Sigmoid colon (tissue), 4 donors: Measurements from ENCODE around the genes FZD10, PIWIL1, SFSWAP and EP400.

DNA sequence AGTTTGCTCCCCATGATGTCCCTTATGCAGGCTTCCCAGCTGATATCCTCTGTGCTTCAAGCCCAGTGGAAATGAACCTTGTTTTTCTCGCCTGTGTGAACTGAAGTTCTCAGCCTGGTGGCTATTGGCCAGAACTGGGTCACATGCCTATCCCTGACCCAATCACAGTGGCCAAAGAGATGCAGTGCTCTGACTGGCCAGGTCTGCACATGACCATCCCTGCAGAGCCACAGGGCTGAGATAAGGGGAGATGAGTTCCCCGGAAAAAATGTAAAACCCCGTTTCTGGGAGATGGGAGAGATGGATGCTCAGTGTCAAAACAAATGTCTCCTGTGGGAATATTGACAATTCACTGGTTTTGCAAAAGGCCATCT is 34.7 kb upstream of the FZD10 start:
- PRO-cap = no peak
- RAMPAGE, long total RNA, 4 experiments = no peak in any of the 4 experiments

DNA sequence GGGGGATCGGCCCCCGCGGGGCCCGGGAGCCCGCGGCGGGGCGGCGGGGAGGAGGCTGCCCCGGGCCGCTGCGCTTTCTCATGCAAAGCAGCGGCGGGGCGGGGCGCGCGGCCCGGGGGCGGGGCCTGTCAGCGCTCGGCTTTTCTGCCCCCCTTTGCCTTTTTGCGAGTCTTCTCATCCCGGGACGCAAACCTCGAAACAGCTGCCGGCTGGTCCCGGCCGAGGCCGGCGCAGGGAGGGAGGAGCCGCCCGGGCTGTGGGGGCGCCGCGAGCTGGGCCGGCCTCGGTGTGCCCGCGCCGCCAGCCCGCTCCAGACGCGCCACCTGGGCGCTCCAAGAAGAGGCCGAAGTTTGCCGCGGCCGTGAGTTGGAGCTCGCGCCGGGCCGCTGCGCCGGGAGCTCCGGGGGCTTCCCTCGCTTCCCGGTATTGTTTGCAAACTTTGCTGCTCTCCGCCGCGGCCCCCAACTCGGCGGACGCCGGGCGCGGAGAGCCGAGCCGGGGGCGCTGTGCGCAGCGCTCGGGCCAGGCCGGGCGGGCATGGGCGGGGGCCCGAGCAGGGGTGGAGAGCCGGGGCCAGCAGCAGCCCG is at the start of gene FZD10:
Gene FZD10 (plus strand): TSS at position 171 of the 587 bp plus-strand sequence.
- PRO-cap = no peak
- RAMPAGE, long total RNA, 4 experiments = no peak in any of the 4 experiments

DNA sequence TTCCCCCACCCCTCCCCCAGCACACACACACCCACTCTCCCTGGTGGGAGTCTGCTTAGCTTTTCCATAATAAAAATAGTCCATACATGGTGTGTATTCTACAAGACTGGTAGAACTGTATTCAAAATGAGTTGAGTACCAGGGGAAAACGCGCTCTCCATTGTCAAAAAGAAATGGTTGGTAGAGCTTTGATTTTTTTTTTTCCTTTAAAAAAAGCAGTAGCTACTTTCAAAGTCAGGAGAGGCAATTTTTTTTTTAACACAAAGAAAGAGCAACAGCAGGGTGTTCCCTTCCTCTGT is 63.3 kb downstream of the FZD10 start:
- PRO-cap = no peak
- RAMPAGE, long total RNA, 4 experiments = no peak in any of the 4 experiments

- PRO-cap = no peak
- RAMPAGE, long total RNA, 4 experiments = no peak in any of the 4 experiments
These were observed 83.1 kb upstream of the PIWIL1 start for GRCh38 chr12:130254571-130254927.

DNA sequence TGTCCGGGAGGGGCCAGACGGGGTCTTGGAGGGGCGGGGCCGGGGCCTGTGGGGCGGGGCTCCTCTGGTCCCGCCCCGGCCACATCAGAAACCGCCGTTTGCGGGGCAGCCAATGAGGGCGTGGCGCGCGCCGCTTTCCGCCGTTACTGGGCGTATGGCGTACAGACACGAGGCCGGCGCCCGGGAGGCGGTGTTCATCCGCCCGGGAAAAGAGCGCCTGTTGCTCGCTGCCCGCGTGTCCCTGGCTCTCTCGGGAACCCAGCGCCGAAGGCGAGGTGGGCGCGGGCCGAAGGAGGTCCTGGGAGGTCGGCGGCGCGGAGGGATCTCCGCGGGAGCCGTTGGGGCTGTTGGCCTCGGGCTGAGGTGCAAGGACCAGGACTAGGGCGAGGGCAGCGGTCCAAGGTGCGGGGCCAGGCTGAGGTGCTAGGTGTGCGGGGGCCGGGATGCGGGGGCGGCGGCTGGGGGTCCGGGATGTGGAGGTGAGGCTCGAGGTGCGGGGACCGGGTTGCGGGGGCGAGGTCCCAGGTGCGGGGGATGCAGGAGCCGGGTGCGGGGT is at the start of gene PIWIL1:
Gene PIWIL1 (plus strand): TSS at position 143 of the 556 bp plus-strand sequence.
- PRO-cap = no peak
- RAMPAGE, long total RNA, 4 experiments = no peak in any of the 4 experiments

DNA sequence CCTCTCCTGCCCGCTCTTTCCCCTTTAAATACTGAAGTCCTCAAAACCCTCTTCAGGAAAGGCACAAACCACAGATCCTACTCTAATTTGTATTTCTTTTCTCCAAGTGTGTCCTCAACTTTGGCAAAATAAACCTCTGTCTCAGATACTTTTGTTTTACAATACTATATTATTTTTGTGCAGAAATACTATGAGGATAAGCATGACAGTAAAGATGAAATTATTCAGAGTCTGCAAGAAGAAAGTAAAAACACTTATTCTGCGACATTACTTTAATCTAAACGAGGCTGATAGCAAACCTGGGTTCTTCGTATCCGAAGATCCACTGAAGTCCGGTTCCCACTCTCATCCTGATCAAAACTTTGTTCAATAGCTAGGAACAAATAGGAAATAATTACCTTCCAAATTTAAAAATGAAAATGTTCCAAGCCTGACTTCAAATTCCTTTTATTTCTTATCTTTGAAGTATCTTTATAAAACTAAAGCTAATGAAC is 30.7 kb downstream of the STX2 start:
- PRO-cap = no peak
- RAMPAGE, long total RNA, 4 experiments = no peak in any of the 4 experiments

DNA sequence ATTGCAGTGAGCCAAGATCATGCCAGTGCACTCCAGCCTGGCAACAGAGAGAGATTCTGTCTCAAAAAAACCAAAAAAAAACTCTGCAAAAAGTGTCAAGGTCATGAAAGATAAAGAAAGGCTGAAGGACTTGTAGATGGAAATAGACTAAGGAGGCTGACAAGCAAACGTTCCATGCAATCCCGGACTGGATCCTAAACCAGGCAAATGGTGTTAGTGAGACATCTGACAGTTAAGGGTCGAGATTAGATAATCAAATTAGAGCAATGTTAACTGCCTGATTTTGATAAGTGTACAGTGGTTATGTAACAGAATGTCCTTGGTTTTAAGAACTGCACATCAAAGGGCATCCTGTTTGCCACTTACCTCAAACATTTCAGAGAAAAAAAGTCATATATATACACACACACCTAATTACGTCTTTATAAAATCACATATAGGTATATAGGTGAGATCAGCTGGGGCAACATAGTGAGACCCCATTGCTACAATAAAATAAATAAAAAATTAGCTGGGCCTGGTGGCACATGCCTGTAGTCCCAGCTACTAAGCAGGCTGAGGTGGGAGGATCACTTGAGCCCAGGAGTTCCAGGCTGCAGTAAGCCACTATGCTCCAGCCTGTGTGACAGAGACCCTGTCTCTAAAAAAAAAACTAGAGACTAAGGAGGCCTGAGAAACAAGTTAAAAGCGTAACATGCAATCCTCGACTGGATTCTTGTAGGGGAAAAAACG is 3.3 kb upstream of the RAN start:
- PRO-cap = no peak
- RAMPAGE, long total RNA, 4 experiments = no peak in any of the 4 experiments

DNA sequence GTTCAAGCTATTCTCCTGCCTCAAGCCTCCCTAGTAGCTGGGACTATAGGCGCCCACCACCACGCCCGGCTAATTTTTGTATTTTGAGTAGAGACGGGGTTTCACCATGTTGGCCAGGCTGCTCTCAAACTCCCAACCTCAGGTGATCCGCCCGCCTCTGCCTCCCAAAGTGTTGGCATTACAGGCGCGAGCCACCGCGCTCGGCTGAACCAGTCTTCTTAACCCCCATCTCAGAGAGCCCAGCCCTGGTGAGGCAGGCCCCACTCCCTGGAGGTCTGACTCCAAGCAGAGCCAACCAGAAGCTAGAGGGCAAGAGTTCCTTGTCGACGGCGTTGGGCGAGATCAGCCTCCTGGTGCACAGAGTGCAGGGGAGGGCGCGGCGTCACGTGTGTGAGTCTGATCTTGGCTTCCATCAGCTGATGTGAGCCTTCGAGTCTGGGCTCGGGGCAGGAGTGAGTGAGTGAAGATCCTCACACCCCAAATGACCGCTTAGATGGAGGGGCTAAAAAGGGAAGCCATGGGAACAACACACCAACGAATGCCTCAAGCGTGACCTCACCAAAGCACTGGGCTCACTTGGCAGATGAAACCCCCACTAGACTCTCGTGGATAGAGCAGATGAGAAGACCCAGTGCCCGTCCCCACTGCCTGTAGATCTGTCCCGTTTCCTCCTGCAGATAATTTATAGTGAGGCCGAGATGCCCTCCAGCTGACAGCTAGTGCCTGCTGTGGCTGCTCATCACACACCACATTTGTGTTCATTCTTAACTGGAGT is 28.7 kb upstream of the ADGRD1 start:
- PRO-cap = no peak
- RAMPAGE, long total RNA, 4 experiments = no peak in any of the 4 experiments

DNA sequence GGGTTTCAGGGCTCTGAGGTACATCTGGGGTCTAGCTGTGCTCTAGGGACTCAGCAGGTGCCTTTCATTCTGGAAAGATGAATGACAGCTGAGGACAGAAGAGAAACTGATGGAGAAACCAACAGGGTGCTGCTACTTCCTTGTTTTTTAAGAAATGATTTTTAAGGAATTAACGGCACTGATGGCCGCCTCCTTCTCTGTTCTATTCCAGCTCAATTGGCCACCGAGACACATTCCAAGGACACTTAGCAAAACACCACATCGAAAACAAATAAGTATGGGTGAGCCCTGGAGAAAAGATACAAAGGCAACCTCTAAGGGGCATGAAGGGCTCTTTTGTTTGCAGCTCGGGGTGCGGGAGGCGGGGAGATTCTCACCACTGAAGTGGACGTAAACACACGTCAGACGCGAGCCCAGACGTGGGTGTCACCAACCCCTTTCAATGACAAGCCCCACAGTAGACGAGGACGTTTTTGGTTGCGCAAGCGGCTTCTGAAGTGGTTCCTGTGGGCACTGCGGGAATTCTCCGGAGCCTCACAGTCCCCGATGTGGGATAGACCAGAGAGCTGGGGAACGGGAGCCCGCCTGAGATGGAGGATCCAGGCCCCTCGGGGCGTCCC is 20.5 kb upstream of the ADGRD1 start:
- PRO-cap = no peak
- RAMPAGE, long total RNA, 4 experiments = no peak in any of the 4 experiments

DNA sequence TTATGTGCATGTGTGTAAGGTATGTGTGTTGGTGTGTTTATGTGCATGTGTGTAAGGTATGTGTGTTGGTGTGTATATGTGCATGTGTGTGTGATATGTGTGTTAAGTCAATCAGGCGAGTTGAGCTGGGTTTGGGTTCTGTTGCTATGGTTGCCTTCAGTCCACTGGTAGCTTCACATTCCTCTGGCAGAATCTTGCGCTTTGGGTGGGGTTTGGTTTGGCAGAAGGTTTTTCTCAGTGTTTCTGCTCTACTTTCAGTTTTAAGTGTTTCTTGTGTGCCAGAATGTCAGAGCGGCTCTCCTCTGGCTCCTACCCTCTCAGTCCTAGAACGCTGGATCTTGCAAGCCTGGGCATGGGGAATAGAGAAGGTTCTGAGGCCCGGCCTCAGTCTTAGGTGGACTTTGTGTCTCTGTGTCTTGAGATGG is 7.6 kb upstream of the ADGRD1 start:
- PRO-cap = no peak
- RAMPAGE, long total RNA, 4 experiments = no peak in any of the 4 experiments

DNA sequence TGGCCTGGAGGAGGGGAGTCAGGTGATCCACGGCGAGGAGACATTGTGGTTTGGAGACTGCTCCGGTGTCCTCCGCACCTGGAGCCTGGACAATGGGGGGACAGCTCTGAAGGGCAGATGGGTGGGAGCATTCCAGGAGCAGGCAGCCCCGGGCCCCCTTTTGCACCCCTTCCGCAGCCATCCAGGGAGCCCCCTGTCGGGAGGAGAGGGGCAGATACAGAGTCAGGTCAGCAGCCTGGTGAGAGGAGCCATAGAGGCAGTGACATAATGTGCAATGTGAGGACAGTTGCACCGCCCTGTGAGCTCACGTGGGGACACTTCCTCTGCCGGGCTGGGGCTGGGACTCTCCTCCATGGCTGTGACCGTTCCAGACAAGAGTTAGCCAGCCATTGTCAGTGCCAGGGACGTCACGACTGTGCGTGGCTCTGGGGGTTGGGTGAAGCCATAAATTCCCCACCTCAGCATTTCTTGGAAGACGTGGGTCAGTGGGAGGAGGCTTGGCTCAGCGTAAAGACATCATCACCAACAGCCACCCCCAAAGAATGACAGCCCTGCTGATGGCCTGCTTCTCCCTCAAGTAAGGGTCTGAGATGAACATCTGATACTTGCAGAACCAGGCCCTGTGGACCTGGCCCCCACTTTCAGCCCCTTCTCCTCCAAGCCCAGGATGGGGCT is 93.7 kb downstream of the ADGRD1 start:
- PRO-cap = no peak
- RAMPAGE, long total RNA, 4 experiments = no peak in any of the 4 experiments

DNA sequence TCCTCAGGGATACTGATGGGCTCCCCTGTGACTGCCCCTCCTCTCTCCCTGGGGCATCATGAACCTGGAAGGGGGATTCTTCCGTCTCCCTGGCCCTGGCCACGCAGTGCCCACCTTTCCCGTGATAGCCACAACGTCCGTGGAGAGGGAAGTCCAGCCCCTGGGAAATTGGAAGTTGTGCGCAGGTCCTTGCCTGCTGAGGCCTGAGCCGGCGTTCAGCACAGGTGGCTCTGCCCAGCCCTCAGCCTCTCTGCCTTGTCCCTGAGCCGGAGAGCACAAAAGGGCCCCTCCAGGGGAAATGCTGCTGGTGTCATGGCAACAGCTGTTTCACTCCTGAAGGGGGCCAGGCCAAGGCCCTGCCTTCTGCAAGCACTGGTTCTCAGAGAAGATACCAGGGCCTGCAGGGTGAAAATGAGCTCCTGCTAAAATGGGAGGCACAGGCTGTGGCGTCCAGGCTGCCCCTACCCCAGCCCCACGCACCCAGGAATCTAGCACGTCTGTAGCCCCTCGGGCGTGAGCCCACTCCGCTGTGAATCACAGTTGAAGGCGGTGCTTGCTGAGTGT is 149.3 kb downstream of the ADGRD1 start:
- PRO-cap = no peak
- RAMPAGE, long total RNA, 4 experiments = no peak in any of the 4 experiments

GRCh38 chr12:131661217-131661642 is 49.7 kb upstream of the SFSWAP start:
- PRO-cap = no peak
- RAMPAGE, long total RNA, 4 experiments = no peak in any of the 4 experiments

- PRO-cap = no peak
- RAMPAGE, long total RNA, 4 experiments = start-site peak on the plus strand in 4 of 4 experiments, at chr12:131711079-131711107 at its widest, 95 to 186 reads per replicate
These were observed at the start of gene SFSWAP for GRCh38 chr12:131710938-131712022. SFSWAP (plus strand) TSS chr12:131711090.

- PRO-cap = no peak
- RAMPAGE, long total RNA, 4 experiments = no peak in any of the 4 experiments
These were observed 22.9 kb downstream of the SFSWAP start for GRCh38 chr12:131733476-131734515.

DNA sequence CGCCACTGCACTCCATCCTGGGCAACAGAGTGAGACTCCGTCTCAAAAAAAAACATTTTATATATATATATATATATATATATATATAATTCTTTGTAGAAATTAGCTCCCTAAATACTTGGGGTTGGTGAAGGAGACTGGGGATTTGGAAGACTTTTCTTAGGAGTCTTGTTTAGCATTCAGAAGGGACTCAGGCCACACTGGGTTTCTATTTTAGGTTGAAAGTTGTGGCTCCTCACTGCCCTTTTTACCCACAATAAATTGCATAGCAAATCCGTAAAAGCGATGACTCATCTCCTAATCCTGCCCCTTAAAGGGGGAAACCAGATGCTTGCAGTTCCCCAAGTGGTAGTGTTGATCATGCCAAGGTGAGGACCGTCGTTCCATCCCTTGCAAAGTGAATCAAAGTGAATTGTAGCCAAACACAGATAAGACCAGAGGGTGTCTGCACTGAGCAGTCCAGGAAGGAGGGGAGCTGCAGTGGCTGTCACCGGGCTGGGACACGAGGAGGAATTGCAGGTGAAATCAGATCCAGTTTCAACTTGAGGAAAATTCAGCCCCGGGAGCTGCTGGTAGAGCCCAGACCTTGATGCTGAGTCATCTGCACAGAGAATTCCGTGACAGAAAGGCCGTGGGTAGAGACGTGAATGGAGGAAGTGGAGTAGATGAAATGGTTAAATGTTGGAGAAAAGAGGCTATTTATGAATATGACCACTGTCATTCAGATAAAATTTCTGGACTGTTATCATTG is 44.3 kb upstream of the MMP17 start:
- PRO-cap = no peak
- RAMPAGE, long total RNA, 4 experiments = no peak in any of the 4 experiments

DNA sequence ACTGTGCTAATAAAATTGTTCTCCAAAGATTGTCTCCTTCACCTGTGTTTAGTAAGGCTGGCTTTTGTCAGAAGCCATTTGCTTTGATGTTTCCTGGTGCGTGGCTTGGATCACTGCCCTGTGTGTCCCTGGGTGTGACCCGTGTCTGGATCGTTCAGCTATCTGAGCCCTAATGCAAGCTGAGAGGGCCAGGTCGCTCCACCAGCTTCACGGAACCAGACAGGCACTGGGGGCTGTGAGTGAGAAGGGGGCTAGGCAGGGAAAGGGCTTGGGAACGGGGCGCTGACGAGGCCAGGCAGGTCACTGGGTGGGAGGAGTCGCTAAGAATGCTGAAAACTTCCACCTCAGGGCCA is 24.3 kb upstream of the MMP17 start:
- PRO-cap = no peak
- RAMPAGE, long total RNA, 4 experiments = no peak in any of the 4 experiments

DNA sequence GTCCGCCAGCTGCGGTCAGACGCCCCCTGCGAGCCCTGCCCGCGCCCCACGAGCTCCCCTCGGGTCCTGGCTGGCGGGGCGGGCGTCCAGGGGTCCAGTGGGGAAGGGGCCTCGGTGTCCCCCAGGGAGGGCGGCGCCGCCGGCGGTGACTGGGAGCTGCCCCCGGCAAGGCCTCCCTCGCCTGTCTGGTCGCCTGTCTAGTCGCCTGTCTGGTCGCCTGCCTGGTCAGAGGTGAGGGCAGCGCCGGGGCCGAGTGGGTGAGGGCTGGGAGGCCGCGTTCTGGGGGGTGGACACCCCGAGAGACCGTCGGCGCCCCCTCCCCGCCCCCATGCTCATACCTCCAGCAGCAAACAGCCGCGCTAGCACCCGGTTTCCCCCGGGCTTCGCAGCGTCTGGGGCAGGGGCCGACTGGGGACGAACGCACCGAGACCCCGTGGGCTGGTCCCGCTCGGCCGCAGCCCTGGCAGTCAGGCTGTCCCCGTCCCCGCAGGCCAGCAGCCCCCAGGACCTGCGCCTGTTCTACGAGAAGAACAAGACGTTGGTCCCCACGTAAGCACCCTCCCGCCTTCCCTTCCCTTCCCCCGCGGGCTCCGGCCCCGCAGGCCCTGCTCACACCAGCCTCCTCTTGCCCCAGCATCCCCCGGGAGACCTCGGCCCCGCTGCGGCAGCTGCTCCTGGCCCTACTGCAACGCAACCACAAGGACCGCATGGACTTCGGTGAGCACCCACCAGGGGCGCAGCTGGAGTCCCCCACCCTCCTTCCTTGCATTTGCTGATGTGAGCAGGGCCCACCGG is 15.1 kb downstream of the ULK1 start:
- PRO-cap = no peak
- RAMPAGE, long total RNA, 4 experiments = no peak in any of the 4 experiments

GRCh38 chr12:131924523-131924902 is 4.6 kb upstream of the PUS1 start:
- PRO-cap = no peak
- RAMPAGE, long total RNA, 4 experiments = no peak in any of the 4 experiments

DNA sequence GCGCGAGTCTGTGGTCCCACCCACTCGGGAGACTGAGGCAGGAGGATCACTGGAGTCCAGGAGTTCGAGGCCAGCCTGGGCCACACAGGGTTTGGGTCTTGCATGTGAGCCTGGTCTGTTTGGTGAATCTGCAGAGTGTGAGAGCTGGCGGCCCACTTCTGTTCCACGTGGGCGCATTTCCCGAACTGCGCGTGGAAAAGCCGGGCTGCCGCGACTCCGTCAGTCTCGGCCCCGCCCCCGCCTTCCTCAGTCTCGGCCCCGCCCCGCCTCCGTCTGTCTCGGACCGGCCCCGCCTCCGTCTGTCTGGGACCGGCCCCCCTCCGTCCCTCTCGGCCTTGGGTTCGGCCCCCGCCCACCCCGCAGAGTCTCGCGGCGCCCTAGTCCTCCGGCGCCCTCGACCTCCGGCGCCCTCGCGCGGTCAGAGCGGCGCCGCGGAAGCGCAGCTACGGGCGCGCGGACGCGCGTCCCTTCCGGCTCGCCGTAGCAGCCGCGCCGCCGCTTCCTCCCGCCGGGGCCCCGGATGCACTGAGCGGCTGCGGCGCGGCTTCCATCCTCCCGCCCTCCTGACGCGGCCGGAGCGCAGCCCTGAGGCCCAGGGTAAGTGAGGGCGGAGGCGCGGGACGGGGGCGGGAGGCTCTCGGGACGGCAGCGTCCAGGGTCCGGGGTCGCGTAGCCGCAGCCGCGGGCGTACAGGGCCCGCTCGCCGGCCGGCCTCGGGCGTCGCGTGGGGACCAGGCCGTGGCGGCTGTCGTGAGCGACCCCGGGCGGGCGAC is at the start of gene EP400:
Gene EP400 (plus strand): TSS at position 503 of the 773 bp plus-strand sequence.
- PRO-cap = unidirectional peak, minus-strand start at position 187 of the sequence; bidirectional peak, plus-strand start at position 511 of the sequence, minus-strand start at position 248 of the sequence
- RAMPAGE, long total RNA, 4 experiments = start-site peak on the plus strand in 4 of 4 experiments, centred at positions 186 to 535 of the sequence, 26 to 80 reads per replicate